HTR-8/SVneo (cell line): ENCODE results near the gene GUCY2C.

DNA sequence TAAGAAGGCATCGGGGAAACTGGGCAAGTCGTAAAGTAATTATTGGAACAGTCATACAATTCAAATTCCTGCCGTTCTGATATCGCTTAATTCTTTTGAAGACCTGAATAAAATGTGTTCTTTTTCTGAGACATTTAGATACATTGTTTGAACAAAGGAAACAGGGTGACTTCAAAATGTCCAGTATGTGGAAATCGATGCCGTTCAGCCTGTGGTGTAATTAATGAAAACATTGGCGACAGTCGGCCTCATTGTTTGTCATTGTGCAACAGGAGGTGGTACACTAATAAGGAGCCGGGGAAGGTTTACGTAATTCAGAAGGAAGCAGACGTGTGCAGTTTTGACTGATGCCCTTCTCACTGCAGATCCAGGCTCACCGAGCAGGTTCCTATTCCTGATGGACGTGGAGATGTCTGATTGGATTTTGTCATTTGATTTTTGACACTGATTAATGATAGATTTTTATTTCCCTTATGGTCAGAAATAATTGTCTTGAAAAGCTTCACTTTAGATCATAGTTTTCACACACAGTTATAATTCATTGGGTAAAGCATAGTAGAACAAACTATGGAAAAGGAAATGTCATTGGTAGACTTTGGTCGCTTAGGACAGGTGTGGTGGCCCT is 92.8 kb downstream of the BORCS5 start:
- RRBS, result no CpG with 5 or more reads among the region's 14 CpGs

DNA sequence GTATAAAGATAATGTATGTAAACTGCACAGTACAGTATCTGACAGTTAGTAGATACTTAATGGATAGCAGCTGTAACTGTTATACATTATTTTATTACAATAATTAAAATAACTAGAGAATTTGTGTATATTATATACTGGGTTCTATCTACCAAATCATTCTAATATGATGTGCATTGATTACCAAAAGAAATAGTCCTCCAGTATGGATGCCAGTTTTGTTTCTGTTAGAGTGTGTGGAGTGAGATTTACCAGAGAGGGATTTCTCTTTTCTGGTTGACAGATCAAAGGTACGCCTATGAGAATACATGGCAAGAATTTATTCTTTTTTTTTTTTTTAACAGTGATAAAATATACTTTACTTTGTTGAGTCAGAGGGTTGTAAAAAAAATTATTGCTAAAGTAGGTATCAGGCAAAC is 94.0 kb downstream of the BORCS5 start:
- RRBS, result no CpG with 5 or more reads among the region's 1 CpG

GRCh38 chr12:12451261-12451624 is 94.4 kb downstream of the BORCS5 start:
- RRBS, result no CpG with 5 or more reads among the region's 6 CpGs

DNA sequence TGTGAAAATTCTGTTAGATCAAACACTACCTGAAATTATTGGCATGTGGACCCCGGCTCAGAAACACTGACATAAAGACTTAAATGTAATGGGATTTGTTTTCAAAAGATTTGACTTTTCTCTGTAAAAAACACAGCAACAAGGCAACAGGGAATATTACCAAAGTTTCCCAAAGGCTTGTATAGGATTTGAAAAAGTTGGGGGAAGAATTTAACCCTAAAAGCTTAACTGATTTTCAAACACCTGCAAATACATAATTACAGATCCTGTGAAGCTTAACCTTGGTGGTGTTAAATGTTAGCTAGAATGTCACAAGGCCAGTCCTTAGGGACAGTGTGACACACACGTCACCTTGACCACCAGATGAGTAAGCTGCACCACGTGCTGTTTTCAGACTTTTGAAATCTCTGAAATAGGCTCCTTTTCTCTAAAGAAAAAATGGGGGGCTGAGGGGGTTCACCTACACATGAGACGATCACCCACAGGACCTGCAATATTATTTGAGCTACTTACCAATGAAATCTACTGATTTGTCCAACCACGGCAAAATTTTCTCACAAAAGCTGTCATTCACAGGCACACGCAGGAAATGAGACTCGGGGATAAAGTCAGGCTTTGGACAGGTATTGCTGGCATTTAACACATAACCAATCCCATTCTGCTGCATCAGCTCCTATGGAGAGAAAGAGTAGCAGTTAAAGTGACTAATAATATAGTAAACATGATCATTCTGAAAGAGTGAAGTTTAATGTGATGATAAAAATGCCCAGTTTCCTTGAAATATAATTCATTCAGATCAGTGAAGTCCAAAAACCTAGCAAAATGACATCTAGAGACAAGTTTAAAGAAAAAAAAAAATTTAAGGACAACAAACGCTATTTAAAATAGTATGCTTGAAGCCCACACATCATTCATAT is 75.9 kb downstream of the DUSP16 start:
- RRBS, result no CpG with 5 or more reads among the region's 8 CpGs

DNA sequence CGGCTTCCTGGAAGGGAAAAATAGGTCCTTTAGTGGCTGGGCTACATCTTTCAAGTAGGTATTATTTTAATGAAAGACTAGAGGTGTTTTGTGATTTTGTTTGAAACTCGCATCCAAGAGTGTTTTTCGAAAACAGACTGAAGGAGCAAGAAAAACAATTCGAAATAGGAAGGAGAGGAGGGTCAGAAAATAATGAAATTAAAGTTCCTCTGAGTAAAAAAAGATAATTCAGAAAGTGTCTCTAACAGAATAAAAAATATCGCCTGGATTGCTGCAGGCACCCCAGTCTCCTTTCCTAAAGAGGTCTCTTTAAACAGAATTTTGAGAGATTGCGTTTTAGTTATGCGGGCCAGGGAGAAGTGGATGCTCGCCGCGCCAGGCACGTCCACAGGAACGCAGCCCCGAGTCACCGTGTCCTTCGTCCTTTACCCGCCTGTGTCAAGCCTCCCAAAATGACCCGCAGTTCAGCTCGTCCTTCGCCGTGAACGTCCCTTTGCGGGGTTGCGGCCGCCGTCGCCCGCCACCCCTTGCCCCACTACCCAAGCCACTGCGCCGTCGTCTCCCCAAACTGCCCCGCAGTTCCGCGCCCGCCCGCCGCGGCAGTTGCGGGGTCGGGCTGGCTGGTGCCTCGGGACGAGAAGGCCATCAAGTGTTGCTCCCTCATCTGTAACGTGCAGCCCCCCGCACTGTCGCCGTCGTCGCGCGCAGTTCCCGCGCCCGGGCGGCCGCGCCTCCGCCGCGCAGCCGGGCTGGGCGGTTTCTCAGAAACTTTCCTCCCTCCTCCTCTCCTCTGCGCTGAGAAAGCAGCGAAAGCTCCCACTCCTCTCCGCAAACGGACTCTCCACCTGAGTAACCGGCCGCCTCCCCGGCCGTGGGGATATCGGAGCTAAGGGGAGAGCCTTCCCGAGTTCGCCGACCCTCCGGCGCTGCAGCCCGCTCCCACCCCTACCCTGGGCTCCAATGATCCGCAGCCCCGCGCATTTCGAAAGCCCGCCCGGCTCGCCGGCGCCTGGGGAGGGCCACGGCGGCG is 6.5 kb downstream of the CDKN1B start:
- RRBS, result 1% methylated on average over 20 of the region's 87 CpGs

DNA sequence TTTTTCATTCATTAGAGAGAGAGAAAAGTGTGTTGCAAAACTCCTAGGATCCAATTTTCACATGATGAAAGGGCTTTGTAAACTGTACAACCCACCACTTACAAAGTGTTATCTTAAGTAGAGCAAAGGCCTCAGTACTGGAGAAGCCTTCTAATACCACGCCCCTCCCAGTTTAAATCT is 857 bp downstream of the APOLD1 start:
- RRBS, result no CpG with 5 or more reads among the region's 1 CpG

- RRBS, result no CpG with 5 or more reads among the region's 7 CpGs
Measured at GRCh38 chr12:12839741-12840492, 26.8 kb downstream of the DDX47 start.

DNA sequence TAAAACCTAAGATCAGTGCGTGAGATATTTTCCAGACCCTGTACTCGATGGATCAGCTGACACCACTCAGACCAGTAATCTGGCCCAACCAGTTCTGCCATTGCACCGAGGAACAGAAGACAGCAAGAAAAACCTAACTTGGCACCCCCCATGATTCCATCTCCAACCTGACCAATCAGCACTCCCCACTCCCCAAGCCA is 9.4 kb downstream of the HEBP1 start:
- RRBS, result no CpG with 5 or more reads among the region's 3 CpGs

DNA sequence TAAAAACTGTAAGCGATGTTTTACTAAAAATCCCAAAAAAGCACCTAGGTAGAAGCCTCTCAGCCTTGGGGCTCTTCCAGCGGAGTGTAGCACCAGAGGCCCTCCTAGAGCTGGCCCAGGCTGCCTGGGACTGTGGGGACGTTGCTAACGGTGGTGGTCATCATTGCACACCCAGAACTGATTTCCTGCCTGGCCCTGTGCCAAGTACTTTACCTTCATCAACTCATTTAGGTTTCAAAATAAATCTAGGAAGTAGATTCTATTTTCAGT is 59.8 kb downstream of the EMP1 start:
- RRBS, result no CpG with 5 or more reads among the region's 4 CpGs

- RRBS, result no CpG with 5 or more reads among the region's 6 CpGs
Measured at GRCh38 chr12:13534701-13535181, 338.2 kb downstream of the EMP1 start.

DNA sequence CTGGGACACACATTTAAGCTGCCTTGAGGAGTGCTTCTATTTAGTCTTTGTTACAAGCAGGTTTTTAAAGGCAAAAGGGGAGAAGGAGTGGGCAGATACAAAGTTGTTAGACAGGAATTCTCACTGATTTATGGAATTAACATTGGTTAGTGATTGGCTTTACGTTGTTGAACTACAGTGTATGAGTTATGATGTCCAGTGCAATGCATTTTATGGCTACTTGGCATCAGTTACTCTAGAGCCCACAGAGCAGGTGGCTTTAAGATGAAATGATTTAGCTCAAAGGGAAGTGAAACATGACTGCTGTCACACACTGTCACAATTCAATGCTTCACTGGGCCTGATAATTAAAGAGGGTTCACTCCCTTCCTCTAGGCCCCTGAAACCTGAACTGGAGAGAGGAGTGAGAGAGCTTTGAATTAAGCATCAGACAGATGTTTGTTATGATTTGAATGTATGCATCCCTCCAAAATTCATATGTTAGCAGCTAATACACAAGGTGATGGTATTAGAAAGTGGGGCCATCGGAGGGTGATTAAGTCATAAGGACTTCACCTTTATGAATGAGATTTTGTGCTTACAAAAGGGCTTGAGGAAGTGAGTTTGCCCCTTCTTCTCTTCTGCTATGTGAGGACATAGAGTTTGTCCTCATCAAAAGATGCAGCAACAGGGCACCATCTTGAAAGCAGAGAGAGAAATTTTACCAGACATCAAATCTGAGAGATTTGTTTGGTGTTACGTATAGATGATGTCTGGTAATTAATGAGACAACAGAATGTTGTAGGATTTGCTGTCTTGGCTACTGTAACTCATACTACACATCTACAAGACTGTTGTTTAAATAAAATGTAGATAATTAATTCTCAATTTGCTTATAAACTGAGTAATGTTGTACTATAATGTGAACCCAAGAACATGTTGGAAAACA is 175.9 kb upstream of the GRIN2B start:
- RRBS, result no CpG with 5 or more reads among the region's 3 CpGs

GRCh38 chr12:14273365-14273919 is 92.0 kb upstream of the ATF7IP start:
- RRBS, result no CpG with 5 or more reads among the region's 4 CpGs

DNA sequence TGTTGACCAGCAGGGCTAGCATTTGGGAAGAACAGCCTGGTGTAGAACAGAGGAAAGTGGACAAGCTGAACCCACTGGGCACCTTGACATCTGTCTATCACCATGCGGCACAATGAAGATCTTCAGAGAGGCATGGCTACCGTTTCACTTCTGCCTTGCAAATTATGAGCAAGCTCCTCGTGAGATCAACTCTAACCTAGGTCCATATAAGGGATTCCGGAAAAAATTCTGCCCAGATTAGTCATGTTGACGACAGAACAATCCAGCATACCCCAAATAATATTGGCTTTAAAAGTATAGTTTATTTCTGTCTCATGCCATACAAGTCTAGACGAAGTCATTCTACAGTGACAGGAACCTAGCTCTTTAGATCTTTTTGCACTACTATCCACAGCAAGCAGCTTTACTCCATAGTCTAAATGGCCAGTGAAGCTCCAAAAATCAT is 91.5 kb upstream of the ATF7IP start:
- RRBS, result no CpG with 5 or more reads among the region's 6 CpGs

DNA sequence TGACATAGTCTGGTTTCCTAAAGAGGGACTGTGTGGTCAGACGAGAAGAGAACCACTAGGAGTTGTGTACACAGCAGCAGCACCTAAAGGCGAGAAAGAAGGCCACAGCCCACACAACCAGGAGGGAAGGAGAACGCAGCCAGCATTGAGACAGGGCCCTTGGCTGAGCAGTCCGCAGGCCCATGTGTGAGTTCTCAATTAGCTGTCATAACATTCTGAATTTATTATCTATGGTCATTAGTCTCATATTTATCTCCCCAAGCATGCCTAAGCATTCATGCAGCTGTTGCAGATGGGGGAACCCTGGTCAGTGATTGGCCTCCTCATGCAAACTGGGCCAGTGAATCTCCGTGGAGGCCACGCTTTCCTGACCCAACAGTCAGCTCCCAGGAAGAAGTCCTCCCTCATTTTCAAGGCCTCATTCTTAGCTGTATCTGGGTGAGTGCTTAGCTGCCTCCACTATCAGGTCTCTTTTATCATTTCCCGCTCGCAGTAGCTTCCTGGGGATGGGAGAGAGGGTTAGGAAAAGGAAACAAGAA is 81.2 kb upstream of the ATF7IP start:
- RRBS, result no CpG with 5 or more reads among the region's 8 CpGs

- RRBS, result no CpG with 5 or more reads among the region's 5 CpGs
Measured at GRCh38 chr12:14314875-14315337, 50.6 kb upstream of the ATF7IP start.

GRCh38 chr12:14394277-14395476 is 29.2 kb downstream of the ATF7IP start:
- RRBS, result no CpG with 5 or more reads among the region's 6 CpGs

DNA sequence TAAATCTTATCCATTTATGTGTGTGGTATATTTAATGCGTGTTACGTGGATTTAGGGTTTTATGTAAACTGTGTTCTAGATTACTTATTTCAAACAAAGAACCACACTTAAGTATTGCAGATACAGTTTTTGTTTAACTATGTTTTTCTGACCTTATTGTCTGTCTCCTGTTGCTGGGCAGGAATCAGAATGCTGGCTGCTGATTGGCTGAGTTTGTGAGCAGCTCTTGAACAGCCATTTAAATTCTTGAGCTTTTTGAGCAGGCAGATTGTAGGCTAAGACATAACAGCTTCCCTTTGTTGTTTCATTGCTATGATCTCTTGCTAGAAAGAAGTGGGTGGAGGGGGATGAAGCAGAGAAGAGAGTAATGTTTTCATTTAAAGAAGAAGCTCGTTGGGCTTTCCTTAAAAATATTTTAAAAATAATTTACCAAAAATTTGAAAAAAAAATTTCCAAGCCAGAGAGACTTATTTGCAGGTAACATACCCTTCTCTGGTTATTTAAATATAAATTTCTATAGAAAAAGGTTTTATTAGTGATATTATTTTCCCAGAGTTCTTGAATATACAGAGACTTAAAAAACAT is 52.3 kb downstream of the ATF7IP start:
- RRBS, result no CpG with 5 or more reads among the region's 3 CpGs

GRCh38 chr12:14460430-14461280 is 95.2 kb downstream of the ATF7IP start:
- RRBS, result no CpG with 5 or more reads among the region's 6 CpGs

GRCh38 chr12:14695751-14696853 is at the start of gene GUCY2C:
TSS of gene GUCY2C (minus strand) at chr12:14696599.
- RRBS, result 78% methylated on average over 1 of the region's 14 CpGs